ENCODE data around the genes NALCN, CCDC168, EFNB2 and NALF1.

- PRO-cap, result no peak
These were observed 125.8 kb downstream of the GGACT start for GRCh38 chr13:100462506-100463560.

DNA sequence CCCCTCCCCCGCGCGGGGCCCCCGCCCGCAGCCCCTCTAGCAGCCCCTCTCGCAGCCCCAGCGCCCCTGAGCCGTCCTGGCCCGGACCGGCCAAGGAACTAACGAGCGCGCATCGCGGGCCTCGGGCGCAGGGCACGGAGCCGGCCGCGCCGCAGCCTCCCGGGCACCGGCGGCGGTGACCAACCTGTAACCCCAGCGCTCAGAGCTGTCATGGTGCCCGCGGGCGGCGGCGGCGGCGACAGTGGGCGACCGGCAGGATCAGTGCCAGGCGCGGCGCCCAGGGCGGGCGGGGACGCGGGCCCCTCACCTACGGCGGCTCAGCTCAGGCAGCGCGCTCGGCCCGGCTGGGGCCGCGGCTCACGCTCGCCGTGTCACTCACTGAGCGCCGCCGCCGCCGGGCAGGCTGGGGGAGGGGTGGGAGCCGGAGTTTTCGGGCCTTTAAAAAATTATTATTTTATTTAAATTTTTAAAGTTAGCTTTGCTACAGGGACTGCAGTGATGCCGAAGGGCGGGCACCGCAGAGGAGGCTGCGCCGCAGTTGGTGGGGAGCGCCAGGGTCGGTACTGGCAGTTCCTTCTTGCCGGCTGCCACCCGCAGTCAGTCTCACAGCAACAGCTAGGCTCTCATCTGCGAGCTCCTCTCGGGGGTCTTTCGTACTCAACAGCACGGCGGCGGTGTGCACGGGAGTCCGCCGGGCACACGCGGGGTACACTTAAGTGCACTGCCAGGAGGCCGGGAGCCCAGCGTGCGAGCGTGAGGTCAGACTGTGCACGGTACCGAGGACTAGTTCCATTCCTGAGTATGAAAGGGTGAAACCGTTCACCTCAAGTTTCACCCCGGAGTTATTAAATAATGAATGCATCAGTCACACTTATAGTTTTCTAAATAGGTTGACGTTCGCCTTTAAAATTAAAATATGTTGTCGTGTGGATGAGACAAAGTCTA lies at the start of gene NALCN:
Gene NALCN (minus strand): TSS at position 380 of the 945 bp plus-strand sequence.
- PRO-cap, result no peak

GRCh38 chr13:102012526-102013037 lies 95.8 kb upstream of the FGF14 start:
- PRO-cap, result no peak

- PRO-cap, result no peak
These were observed 302.2 kb upstream of the TPP2 start for GRCh38 chr13:102294530-102294946.

- PRO-cap, result no peak
These were observed at the start of gene CCDC168 for GRCh38 chr13:102758849-102759223. Gene CCDC168, minus strand, starts transcription at chr13:102759072.

GRCh38 chr13:102770227-102771063 lies 3.1 kb downstream of the TEX30 start:
- PRO-cap, result no peak

GRCh38 chr13:103066443-103066757 lies 183 bp upstream of the SLC10A2 start:
- PRO-cap, result no peak

GRCh38 chr13:103170180-103170403 lies 103.9 kb upstream of the SLC10A2 start:
- PRO-cap, result no peak

GRCh38 chr13:104011559-104012106 lies 945.4 kb upstream of the SLC10A2 start:
- PRO-cap, result no peak

DNA sequence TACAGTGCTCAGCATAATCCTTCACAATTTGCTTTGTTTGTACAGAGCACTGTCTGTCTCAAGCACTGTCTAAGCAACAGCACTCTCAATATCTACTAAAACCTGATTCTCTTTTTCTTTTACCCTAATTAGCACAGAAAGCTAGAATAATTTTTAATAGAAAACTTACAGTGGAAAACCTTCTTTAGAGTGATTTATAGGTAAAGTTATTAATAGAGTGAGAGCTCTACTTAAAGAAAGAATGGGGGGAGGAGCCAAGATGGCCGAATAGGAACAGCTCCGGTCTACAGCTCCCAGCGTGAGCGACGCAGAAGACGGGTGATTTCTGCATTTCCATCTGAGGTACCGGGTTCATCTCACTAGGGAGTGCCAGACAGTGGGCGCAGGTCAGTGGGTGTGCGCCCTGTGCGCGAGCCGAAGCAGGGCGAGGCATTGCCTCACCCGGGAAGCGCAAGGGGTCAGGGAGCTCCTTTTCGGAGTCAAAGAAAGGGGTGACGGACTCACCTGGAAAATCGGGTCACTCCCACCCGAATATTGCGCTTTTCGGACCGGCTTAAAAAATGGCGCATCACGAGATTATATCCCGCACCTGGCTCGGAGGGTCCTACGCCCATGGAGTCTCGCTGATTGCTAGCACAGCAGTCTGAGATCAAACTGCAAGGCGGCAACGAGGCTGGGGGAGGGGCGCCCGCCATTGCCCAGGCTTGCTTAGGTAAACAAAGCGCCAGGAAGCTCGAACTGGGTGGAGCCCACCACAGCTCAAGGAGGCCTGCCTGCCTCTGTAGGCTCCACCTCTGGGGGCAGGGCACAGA lies 322.0 kb downstream of the EFNB2 start:
- PRO-cap, result no peak

DNA sequence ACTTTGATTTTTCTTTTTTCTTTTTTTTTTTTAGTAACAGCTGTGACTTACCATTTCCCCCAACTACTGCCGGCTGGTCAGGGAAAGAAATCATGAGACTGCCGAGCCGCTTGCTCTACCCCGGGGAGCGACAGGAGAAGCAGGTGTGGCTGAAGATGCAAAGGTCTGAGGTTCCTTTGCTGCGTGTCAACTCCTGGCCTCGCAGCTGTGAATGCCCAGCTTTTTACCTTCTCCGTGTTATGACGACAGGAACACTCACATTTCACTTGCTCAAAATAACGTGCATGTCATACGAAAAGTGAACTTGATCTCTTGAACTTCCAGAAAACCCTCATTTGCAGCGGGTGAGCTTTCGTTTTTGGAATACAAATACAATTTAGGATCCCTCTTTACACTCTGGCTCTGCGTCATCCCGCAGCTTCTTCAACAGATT lies 117.9 kb downstream of the EFNB2 start:
- PRO-cap, result no peak

GRCh38 chr13:106484701-106485468 lies 50.6 kb downstream of the EFNB2 start:
- PRO-cap, result no peak

DNA sequence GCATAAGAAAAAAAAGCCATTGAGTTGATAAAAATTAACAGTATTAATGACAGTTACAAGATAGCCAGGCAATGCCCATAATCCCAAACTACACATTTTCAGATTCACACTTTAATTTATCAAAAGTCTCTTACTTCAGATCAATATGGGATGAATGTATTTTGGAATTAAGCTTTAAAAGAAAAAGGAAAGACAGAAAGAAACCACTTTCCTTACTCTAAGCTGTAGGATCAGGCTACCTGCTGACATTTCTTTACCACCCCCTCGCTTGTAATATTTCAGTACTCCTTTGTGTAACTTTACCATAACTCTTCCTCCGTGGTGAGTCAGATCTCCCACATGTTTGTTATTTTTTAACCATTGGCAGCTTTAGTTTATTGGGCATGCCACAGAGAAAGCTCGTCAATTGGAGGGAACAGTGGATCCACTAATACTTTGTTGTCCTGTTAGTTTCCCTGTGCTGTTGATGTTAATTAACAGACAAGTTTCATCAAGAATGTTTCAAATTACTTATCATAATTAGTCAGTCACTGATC lies 22.6 kb downstream of the EFNB2 start:
- PRO-cap, result unidirectional peak, plus-strand start at position 405 of the sequence

GRCh38 chr13:106530262-106531144 lies 5.0 kb downstream of the EFNB2 start:
- PRO-cap, result no peak

DNA sequence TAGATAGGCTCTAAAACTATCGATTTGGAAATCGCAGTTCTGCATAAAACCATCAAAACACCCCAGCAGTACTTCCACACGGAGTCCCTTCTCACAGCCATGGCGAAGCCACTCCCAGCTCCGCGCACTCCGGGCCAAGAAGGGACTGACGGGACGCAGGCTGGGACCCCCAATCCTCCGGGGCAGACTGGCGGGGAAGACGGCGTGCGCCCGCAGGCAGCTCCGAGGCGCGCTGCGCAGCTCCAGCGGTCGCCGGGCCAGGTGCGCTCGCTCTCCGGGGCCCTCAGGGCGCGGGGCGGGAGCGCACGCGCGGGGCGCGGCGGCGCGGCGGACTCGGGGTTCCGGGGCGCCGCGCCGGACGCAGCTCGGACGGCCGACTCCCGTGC lies 605 bp downstream of the EFNB2 start:
- PRO-cap, result no peak

GRCh38 chr13:106535323-106536276 lies at the start of gene EFNB2:
Gene EFNB2, minus strand, starts transcription at chr13:106535662.
- PRO-cap, result bidirectional peak, plus-strand start at chr13:106535869, minus-strand start at chr13:106535662

DNA sequence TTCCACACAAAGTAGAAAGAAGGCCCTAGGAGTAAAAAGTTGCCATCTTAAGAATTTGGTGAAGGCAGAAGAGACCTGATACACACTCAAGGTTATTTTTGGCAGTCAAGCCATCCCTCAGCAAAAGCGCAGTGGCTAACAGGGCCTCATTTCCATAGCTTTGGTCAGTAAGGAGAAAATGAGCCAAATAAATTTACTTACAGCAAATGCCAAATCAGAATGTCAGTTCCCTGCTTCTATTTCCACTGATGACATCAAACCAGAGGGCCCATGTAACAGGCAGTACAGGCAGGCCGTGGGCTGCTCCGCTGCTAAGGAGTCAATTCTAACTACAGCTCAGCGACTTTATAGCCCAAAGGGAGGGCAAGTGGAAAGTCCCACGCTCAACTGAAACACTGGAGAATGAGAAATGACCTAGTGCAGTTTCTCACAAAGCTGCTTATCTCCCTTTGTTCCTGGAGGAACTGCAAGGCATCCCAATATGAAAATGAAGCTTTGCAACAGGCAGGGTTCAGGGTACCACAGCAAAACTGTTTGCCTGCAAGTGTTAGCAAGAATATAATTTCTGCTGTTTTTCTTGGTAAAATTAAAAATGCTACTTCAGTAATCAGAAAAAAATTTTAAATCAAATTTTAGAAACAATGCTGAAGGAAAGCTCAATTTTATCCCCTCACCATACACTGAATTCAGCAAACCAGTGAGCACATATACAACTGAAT lies 6.1 kb downstream of the ARGLU1 start:
- PRO-cap, result bidirectional peak, plus-strand start at position 469 of the sequence, minus-strand start at position 321 of the sequence

DNA sequence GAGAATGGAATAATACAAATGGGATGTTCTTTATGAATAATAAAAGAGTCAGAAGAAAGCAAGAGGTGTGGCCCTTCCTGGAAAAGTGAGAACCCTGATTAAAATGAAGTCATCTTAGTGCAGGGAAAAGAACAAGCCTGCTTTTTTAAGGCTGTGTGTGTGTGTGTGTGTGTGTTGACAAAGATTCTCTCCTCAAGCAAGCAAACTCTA lies 18.8 kb upstream of the ARGLU1 start:
- PRO-cap, result no peak

GRCh38 chr13:107866790-107867625 lies at the start of gene NALF1:
Gene NALF1, minus strand, starts transcription at chr13:107867496.
- PRO-cap, result bidirectional peak, plus-strand start at chr13:107867323, minus-strand start at chr13:107867142

- PRO-cap, result no peak
These were observed 722 bp upstream of the NALF1 start for GRCh38 chr13:107867626-107868810.

All from bronchial lymph node (tissue), 1 donor.